HL-60 (cell line): ENCODE results near the gene LRRC1.

DNA sequence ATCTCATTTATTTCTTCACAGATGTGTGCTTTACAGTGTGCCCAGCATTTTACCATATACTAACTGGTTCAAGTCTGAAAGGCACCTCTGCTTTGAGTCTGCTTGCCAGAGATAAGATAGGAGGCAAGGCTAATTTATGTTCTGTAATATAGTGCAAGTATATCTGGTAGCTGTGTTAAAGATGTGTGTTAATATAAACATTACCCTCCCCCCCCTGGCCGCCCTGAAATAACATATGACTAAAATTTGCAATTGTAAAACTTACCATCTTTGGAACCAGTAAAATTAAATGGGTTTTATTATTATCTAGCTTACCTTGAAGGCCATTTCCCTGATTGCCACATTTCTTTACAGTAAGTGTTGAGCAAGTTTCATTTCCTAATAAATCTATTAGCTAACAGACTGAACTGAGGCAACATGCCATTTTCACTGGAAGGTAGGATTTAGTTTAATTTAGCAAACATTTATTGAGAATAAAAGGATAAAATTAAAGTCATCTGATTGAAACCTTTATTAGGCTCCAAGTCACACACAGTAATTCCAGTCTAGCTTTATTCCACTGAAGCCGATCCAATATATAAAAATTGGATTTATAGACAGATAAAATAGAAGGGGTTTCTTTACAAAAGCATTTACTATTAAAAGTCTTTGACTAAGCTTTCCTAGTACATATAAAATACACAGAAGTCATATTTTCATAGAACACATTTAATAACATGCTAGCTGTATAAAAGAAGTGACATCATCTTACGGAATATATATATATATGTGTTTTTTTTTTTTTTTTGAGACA lies 2.9 kb downstream of the FBXO9 start:
- RRBS = no CpG with 5 or more reads among the region's 3 CpGs

DNA sequence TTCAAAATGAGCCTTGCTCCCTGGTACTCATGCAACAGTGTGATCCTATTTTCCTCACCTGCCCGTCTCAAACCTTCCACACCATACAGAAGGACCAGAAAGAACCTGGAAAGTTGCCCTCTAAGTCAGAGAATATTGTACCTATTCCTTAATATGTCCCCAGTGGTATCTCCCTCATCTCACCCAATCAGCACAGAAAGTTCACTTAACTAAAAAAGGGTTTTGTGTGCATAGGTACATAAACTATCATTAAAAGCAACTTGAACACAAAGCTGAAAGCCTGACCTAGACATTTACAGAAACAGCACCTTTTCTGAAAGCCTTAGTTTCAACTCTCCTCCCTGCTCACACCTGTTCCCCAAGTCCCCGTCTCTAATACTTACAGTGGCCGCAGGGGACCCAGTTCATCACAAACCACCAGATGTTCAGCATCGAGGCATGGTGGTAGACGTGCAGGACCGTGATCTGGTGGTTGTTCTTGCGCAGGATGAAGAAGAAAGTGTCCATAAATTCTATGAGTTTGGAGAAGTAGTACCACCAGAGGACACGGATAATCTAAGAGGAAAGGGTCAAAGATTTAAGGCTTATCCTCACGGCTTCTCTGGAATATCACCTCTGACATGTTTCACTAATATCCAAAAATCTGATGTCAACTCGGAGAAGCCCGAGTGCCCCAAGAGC lies 73.9 kb downstream of the ELOVL5 start:
- RRBS = no CpG with 5 or more reads among the region's 11 CpGs

DNA sequence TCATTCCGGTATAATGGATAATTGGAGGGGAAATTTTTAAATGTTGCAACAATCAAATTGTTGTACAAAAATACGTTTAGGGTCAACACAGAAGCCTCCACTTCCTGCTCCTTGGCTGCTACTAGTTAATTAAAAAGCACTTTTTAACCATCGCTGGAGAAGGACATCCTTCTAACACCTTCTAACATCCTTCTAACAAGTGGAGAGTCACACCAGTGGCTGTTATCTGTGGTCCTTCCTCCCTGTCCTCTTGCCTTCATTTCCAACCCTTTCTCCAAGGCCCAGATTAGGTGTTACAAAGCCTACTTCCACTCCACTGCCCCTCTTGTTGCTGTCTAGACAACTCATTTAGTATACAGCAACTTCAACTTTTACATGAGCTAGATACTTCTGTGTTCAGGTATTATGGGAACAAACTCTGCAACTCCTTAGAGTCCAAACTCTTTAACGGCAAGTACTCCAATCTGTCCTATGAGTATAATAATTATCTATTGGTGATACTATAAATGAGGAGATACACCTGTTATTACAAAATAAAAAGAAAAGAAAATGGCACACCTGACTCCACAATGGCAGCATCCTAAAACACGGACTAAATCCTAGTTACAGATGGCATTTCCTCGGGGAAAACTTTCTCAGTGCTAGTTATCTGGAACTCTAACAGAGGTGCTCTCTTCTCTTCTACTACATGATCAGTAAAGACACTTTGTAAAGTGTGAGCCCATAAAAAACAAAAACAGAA lies 44.9 kb downstream of the ELOVL5 start:
- RRBS = no CpG with 5 or more reads among the region's 6 CpGs

DNA sequence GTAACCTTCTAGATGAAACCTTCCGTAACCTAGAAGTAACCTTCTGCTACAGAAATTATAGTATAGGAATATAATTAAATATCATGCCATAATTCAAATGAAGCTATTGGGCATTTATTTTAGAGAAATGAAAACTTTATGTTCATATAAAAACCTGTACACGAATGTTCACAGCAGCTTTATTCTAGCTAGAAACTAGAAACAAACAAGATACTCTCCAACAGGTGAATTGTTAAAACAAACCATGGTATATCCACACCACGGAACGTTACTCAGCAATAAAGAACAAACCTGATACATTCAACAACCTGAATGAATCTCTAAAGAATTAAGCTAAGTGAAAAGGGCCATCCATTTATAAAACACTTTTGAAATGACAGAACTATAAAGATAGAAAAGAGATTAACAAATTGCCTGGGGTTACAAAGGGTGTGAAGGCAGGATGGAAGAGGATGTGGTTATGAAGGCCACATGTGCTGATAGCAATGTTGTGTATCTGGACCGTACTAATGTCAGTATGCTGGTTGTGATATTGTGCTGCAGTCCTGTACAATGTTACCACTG lies 36.6 kb downstream of the ELOVL5 start:
- RRBS = no CpG with 5 or more reads among the region's 5 CpGs

GRCh38 chr6:53340854-53341118 lies 8.0 kb downstream of the ELOVL5 start:
- RRBS = no CpG with 5 or more reads among the region's 3 CpGs

DNA sequence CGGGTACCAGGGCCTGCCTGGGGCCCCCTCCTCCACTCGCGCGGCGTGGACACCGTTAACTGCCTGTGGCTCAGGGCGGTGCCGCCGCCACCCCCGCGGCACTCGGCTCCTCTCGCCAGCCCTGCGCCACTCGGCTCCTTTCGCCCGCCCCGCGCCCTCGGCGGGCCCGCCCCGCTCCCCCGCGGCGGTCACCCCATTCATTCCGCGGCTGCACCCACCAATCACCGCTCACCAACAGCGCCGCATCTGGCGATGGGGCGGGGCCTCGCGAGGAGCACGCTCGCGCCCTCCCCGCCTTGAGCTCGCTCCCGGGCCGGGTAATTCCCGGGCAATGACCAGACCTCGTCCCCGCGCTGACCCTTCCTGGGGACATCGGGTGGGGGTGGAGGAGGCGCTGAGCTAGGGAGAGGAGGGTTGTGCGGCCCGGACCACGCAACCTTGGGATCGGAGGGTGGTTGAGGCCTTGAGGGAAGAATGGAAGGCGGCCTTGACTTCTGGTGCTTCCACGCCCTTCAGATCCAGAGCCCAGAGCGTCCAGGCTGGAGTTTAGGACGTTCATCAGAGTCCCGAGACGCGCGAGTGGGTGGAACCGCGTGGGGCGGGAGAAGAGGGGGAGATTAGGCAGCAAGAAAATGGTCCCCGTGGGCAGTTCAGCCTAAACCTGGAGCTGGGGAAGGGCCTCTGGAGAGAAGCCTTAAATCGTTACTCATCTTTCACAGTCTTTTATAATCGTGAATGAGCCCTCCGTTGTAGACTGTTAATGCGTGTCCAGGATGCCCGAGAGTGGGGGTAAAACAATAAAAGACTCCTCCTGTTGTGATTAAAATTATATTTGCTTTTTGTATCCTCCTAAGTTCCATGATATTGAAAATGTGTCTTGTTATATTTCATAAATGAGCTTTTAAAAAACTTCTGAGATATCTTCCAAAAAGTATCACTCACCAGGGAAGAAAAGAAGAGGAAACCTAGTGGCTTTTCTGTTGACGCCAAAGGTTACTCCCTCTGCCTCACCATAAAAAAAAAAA lies 10.8 kb upstream of the ELOVL5 start:
- RRBS = 9% methylated on average over 7 of the region's 70 CpGs

DNA sequence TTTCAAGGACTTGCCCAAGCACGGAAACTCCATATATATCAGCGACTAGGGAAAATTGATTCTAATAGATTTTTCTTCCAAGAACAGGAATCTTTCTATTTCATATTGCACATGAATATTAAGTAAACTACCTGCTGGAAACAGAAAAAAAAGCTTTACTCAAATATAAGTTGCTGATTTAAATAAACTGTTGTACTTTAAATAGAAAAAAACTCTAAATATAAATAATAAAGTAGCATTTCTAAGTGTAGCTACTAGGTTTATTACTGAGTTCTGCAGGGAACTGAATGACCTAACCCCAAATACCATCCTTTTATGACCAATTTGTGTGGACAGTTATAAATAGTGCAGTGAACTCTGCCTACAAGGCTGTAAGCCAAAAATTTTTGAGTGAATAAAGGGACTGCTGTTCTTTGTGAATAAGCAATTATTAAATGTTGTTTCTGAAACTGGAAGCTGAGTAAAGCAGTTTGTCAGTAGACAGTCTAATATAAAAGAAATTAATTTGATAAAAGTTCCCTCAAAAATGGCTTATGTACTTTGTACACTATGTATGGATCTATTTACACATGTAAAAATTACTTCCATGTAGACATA lies 90.8 kb upstream of the ELOVL5 start:
- RRBS = no CpG with 5 or more reads among the region's 2 CpGs

- RRBS = 3% methylated on average over 6 of the region's 63 CpGs
Measured at GRCh38 chr6:53547677-53548780, 3.1 kb upstream of the GCLC start.

GRCh38 chr6:53616845-53617446 lies 48.6 kb downstream of the KLHL31 start:
- RRBS = no CpG with 5 or more reads among the region's 5 CpGs

GRCh38 chr6:53651396-53652482 lies 13.8 kb downstream of the KLHL31 start:
- RRBS = 2% methylated on average over 15 of the region's 89 CpGs

DNA sequence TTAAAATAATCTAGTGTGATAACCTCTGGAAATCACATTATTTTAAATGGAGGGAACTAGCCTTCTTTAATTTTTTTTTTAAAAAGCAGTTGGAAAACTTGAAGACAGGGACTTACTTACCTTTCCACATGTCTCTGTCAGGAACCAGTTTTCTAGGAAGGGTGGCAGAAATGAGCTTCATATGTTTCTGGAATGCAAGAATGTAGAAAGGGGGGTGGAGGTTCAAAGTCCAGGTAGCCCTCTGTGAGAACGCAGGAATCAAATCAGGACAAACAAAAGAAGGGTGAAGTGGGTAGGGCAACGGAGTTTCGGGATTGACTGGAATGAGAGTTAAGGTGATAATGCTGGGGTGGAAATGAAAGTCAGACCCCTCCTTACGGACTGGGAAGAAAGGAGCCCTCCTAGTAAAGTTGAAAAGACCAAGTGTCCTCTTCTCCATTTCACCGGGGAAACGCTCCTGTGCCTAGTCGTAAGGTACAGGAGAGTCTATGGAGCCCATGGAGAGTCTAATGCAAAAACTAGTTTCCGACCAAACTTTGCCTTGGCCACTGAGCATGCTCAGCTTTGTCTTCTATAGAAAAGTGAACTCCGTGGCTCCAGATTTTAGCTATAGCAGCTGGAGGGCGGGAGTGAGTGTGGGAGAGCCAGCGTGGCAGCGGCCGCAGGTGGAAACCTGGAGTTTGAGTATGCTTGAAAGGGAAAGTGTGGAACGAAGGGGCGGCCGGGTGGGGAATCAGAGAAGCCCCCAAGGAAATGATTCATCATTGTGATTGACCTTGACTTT lies 1.4 kb upstream of the LRRC1 start:
- RRBS = no CpG with 5 or more reads among the region's 16 CpGs

GRCh38 chr6:53794797-53795220 lies at the start of gene LRRC1:
Gene LRRC1 (plus strand): TSS chr6:53795005.
- RRBS = 3% methylated on average over 27 of the region's 58 CpGs

- RRBS = no CpG with 5 or more reads among the region's 6 CpGs
Measured at GRCh38 chr6:53910758-53911474, 116.1 kb downstream of the LRRC1 start.

GRCh38 chr6:53920363-53920825 lies 125.6 kb downstream of the LRRC1 start:
- RRBS = no CpG with 5 or more reads among the region's 9 CpGs

- RRBS = no CpG with 5 or more reads among the region's 17 CpGs
Measured at GRCh38 chr6:53922472-53923220, 127.8 kb downstream of the LRRC1 start.

DNA sequence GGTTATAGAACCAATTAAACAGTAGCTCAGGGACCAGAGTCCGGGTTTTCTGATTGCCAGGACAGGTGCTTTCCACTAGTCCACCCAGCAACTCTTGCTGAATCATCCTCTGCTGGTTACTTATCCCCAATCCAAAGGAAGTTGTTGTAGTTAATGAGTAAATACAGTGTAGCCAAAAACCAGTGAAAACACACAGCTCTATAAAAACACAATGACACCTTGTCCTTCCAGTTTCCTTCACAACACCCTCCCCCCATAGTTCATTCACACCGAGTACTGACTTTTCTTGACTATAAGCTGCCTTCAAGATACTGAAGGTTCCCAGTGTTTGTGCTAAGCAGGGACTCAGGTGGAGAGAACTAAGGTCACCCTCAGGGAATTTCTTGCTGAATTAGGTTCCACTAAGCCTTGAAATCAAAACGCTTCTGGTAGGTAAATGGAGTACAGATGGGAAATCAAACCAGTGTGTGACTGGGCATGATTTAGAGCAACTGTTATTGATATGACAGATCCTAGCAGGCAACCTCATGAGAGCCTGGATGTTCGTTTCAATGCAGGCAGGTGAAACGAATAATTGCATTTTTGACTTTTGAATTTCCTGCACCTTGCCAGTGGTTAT lies 593 bp upstream of the TINAG start:
- RRBS = no CpG with 5 or more reads among the region's 5 CpGs

GRCh38 chr6:54856058-54856497 lies 9.5 kb downstream of the FAM83B start:
- RRBS = no CpG with 5 or more reads among the region's 3 CpGs

- RRBS = no CpG with 5 or more reads among the region's 9 CpGs
Measured at GRCh38 chr6:56399795-56400123, 152.4 kb upstream of the COL21A1 start.

DNA sequence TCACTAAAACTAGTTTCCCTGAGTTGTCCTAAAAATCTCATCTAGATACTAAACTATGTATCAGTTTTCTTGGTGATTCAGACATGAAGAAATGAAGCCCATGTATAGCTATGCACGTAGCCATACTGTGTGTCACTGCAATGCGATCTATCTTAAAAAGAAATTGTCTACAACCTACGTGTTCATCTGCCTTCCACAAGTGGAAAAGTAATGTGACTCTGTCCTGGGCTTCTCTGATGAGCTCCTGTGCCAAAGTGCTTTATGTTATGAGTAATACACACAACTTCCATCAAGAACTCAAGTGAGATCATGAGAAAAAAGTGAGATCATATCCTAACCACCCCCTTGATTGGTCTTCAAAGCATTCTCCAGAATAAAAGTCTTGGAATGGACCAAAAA lies 281.0 kb upstream of the COL21A1 start:
- RRBS = no CpG with 5 or more reads among the region's 3 CpGs